Measurements from ENCODE around the genes S1PR3, SHC3 and GADD45G.

- RRBS: no CpG with 5 or more reads among the region's 12 CpGs
Measured at GRCh38 chr9:88389448-88390003, 1.3 kb downstream of the SPIN1 start.

- RRBS: no CpG with 5 or more reads among the region's 7 CpGs
Measured at GRCh38 chr9:88423675-88424495, 35.6 kb downstream of the SPIN1 start.

DNA sequence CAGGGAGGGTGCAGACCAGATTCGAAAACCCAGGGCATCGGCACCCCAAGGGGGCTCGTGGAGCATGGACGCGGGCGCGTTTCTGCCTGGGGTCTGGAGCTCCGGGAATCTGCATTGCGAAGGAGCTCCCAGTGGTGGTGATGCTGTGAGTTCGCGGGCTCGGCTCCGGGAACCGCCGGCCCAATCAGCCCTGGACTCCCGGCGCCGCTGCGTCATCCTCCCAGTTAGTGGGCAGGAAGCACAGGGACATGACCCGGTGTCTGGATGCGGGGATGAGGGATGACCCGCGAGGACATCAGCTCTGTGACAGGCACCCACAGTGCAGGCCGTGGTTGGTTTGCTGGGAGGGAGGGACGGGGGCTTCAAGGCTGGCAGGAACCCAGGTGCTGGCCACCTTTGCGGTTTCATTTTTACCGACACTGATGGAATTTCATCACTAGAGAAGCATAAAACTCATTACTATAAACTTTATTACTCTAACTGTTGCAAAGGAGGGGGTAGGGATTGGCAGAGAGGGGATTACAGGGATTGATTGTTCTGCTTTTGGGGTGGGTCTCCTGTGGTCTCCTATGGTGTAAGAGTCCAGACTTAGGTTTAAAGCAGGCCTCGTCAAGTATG is 1.1 kb downstream of the NXNL2 start:
- RRBS: 61% methylated on average over 11 of the region's 28 CpGs

GRCh38 chr9:88651826-88652789 is 117.1 kb downstream of the NXNL2 start:
- RRBS: no CpG with 5 or more reads among the region's 13 CpGs

GRCh38 chr9:88872107-88872623 is 119.1 kb upstream of the S1PR3 start:
- RRBS: no CpG with 5 or more reads among the region's 3 CpGs

GRCh38 chr9:88991039-88992077 is at the start of gene S1PR3:
S1PR3 (plus strand) TSS chr9:88991468.
- RRBS: 2% methylated on average over 50 of the region's 96 CpGs

- RRBS: 25% methylated on average over 2 of the region's 11 CpGs
Measured at GRCh38 chr9:88994302-88994925, 3.1 kb downstream of the S1PR3 start.

GRCh38 chr9:89036221-89036634 is 45.0 kb downstream of the S1PR3 start:
- RRBS: no CpG with 5 or more reads among the region's 8 CpGs

- RRBS: no CpG with 5 or more reads among the region's 9 CpGs
Measured at GRCh38 chr9:89153461-89153994, 25.1 kb downstream of the SHC3 start.

GRCh38 chr9:89154341-89155103 is 24.1 kb downstream of the SHC3 start:
- RRBS: no CpG with 5 or more reads among the region's 10 CpGs

- RRBS: 5% methylated on average over 22 of the region's 56 CpGs
Measured at GRCh38 chr9:89178249-89178915, at the start of gene SHC3. SHC3 (minus strand) TSS chr9:89178818.

DNA sequence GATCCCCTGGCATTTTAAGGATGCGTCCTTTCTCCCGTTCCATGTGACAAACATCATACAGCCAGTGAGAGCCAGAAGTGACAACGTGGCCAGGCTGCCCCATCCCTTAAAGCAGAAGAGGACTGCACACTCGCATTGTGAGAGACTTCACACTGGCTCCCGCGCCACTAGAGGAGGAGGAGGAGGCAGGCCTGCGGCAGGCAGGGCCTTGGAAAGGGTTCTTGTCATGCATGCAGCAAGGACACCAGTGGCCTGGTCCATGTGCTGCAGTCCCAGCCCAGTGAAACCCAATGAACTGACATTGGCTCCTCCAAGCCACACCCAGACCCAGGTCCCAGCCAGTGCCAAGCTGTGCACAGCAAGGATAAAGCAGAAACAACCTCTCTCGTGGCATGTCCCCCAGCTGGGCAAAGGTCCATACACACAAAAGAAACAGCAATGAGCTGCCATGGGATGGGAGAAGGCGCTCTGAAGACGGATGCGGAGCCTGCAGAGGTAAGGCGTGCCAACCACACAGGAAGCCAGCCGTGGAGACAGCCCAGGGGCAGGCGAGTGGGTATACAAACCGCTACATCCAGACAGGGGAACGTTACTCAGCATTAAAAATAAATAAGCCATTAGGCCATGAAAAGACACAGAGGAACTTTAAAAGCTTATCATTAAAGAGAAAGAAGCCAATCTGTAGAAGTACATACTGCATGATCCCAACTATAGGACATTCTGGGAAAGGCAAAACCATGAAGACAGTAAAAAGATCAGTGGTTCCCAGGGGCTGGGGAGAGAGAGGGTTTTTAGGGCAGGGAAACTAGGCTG is 89.2 kb downstream of the SEMA4D start:
- RRBS: no CpG with 5 or more reads among the region's 16 CpGs

GRCh38 chr9:89417919-89418492 is 79.9 kb downstream of the SEMA4D start:
- RRBS: no CpG with 5 or more reads among the region's 5 CpGs

GRCh38 chr9:89466812-89467528 is 30.9 kb downstream of the SEMA4D start:
- RRBS: 86% methylated on average over 3 of the region's 15 CpGs

DNA sequence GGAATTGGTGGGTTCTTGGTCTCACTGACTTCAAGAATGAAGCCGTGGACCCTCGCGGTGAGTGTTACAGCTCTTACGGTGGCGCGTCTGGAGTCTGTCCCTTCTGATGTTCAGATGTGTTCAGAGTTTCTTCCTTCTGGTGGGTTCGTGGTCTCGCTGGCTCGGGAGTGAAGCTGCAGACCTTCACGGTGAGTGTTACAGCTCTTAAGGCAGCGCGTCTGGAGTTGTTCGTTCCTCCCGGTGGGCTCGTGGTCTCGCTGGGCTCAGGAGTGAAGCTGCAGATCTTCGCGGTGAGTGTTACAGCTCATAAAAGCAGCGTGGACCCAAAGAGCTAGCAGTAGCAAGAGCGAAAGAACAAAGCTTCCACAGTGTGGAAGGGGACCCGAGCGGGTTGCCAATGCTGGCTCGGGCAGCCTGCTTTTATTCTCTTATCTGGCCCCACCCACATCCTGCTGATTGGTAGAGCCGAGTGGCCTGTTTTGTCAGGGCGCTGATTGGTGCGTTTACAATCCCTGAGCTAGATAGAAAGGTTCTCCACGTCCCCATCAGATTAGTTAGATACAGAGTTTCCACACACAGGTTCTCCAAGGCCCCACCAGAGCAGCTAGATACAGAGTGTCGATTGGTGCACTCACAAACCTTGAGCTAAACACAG is 18.3 kb downstream of the SEMA4D start:
- RRBS: no CpG with 5 or more reads among the region's 28 CpGs

- RRBS: no CpG with 5 or more reads among the region's 7 CpGs
Measured at GRCh38 chr9:89490016-89490568, 7.8 kb downstream of the SEMA4D start.

DNA sequence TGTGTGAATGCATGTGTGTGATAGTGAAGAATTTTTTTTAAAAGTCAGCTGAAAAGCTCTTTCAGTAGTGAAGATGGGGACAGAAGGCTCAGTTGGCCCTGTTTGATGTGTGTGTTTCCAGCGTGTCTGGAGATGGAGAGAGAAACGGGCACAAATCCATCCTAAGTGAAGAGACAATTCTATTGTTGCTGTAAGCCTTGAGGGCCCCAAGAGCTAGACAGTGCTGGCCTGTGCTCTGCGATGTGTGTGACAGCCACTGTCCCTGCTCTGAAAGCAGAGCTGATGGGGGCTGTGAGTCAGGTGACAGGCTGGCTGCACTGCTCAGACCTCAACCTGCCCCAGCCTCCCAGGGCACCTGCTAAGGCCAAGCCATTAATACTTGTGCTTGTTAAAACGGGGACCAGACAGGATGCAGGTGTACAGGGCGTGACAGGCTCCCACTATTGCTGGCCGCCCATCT is 44.5 kb upstream of the SEMA4D start:
- RRBS: no CpG with 5 or more reads among the region's 6 CpGs

DNA sequence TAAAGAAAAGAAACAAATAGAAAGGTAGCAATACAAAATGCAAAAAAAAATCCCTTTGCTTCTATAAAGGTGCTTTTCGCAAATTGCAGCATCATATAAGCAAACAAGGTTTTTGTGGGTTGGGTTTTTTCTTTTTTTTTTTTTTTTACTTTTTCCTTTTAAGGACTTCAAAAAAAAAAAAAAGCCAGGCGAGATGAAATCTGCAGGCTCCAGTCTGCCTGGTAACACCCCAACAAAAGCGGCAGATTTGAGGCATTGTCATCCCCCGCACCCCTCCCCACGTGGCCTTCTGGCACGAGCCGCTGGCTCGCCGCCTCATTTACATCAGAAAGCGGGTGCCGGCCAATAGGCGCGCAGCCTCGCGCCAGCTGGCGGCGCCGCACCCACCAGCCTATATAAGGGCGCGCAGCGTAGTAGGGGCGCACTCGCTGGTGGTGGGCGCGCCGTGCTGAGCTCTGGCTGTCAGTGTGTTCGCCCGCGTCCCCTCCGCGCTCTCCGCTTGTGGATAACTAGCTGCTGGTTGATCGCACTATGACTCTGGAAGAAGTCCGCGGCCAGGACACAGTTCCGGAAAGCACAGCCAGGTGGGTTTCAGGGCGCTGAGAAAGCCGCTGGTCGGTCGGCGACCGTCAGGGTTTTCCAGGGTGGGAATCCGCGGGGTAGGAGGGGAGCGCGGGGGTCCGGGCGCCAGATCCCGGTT is at the start of gene GADD45G:
TSS of gene GADD45G (plus strand) at position 422 of the 700 bp plus-strand sequence.
- RRBS: 3% methylated on average over 7 of the region's 49 CpGs

DNA sequence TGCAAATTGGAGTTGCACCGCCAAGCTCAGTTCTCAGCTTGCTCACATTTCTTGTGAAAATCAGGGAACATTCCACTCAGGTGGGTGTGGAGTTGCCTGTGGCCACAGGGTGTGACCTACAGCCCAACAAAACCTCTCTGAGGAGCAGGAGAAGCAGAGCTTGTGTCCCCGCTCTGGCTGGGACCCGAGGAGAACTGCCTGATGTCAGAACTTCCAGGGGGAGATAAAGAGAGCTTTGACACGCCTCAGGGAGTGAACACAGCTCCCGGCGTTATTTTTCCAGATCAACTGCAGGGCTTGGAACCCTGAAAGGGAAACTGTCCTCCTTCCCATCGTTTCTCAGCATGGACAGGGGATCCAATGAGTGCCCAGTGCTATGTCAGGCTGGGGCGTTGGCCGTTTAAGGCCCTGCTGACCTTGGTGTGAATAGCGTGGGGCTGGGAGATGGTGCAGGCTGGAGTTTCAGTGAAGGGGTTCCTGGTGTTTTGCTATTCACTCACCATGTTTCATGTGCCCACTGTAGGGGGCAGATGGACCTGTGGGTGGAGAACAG is 21.9 kb downstream of the GADD45G start:
- RRBS: no CpG with 5 or more reads among the region's 10 CpGs

DNA sequence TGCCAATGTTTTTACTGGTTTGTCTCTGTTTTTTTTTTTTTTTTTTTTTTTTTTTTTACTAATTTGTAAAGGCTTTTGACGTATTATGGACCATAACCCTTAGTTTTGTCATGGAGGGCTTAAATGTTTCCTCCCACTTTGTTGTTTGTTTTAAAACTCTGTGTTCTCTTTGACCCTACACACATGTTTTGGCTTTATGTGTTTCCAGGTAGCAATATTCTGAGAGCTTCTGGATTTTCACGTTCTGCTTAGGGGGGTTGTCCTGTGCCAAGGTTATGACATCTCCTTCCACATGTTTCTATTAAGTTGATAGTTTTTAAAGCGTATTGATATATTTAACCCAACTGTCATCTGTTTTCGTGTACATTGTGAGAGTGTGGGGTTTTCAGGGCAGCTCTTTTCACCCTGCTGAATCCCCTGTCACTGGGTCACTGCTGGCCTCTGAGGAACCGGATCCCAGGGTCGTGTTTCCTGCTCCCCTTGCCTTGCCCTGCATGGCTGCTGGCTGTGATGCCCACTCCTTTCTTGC is 49.6 kb downstream of the GADD45G start:
- RRBS: no CpG with 5 or more reads among the region's 6 CpGs

All from foreskin fibroblast (primary cell).